Epidermal melanocyte (primary cell): ENCODE measurements around the gene TCF3.

GRCh38 chr19:1651994-1652986, at the start of gene TCF3:
TCF3 (minus strand) TSS chr19:1652615.
- RRBS: 3% methylated on average over 65 of the region's 153 CpGs

DNA sequence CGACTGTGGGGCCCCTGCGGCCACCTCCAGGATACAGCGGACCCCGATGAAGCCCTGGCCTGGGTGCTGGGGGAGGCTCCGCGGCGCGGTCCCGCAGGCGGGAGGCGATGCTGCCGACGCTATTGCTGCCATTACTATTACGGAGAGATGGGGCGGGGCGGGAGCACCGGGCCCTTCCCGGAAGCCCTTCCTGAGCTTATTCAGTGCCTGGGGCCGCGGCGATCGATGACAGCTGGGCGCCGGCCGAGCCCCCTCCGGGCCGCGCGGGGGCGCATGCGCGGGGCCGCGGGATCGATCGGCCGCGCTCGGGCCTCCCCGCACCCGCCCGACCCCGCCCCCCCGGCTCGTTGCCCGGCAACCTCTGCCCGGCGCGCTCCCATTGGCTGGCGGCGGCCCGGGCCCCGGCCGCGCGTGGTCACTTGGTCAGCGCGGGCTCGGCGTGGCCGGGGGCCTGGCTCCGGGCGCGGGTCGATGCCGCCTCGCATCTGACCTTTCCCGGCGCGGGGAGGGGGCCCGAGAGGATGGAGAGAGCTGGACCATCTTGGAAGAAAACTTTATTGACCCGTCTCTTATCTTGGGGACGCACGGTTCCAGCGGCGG, 27.7 kb upstream of the ONECUT3 start:
- RRBS: 3% methylated on average over 38 of the region's 76 CpGs

GRCh38 chr19:1773189-1773726, 20.0 kb downstream of the ONECUT3 start:
- RRBS: no CpG with 5 or more reads among the region's 12 CpGs

GRCh38 chr19:1837248-1838246, 10.7 kb downstream of the REXO1 start:
- RRBS: no CpG with 5 or more reads among the region's 35 CpGs

DNA sequence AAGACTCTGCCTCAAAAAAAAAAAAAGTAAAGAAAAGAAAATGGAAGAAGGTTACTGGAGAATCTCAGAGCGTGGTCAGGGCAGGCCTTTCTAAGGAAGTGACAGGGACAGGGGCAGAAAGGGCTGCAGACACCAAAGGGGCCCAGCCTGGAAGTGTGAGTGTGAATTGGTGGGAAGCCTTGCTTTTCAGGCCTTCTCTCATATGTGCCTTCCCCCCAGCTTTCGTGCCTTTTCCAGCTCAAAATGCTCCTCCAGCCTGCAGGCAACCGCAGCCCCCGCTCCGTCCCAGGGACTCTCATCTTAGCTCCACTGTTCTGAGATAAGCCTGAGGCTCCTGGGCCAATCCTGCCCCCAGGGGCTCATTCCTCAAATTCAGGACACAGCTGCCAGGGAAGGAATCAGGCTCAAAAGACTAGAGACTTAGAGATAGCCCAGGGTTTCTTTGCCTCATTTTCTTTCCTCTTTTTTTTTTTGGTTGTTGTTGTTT, 2.0 kb upstream of the ABHD17A start:
- RRBS: no CpG with 5 or more reads among the region's 5 CpGs

DNA sequence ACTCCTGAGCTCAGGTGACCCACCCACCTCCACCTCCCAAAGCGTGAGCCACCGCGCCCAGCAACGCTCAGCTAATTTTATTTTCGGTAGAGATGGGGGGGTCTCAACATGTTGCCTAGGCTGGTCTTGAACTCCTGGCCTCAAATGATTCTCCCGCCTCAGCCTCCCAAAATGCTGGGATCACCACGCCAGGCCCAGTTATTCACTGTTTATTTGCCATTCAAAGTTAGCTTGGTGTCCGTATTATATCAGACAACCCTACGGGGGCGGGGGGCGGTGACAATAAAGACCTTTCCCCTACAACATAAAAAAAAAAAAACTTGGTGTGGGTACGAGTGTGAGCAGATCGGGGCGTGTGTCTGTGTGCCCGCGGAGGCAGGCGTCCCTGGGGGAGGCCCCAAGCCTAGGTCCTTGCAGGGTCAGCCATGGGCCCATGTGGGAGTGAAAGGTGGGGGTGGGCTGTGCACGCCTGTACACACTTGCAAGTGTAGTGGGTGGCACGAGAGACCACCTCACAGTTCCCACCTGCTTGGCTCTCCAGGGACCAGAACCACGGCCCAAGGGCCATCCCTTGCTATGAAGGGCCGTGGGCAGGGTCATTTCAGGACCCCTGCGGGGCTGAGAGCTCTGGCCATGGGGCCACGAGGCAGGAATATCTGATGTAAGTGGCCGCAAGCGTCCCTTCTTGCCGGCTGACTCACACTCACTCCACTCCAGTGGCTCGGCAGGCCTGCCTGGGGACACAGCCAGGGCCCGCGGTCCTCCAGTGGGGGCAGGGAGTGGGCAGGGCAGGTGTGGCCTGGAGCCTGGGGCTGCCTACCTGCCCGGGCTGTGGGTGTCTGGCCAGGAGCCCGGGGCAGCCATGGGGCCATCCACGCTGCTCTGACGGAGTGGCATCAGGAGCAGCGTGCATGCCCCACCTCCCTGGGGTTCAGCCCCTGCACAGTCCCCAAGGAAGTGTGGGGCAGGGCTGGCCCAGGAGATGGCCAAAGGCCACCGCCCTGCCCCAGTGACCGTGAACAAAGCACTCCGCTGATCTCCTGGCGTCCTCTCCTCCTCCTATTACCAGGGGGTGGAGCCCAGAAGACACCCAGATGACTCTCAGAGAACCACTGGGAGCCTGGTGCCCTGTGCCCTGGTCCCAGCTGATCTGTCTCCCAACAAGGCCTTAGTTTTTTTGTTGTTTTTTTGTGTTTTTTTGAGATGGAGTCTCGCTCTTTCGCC, 8.4 kb upstream of the MKNK2 start:
- RRBS: no CpG with 5 or more reads among the region's 40 CpGs

- RRBS: 5% methylated on average over 4 of the region's 41 CpGs
These were observed 10.8 kb upstream of the MKNK2 start for GRCh38 chr19:2061598-2062538.

DNA sequence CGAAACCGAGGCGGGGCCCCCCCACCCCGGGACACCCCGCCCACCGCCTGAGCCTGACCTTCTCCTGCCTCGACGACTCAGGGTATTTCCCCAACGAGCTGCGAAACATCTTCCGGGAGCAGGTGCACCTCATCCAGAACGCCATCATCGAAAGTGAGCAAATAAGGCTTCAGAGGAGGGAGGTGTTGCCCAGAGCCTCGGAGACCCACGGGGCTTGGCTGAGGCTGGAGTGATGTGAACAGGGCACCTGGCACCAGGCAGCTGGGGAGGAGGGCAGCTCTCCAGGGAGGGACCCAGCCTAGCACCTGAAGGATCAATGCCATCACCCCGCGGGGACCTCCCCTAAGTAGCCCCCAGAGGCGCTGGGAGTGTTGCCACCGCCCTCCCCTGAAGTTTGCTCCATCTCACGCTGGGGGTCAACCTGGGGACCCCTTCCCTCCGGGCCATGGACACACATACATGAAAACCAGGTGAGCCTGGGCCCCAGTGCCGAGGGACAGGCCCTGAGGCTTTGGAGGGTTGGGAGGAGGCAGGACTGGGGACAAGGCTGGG, 704 bp downstream of the IZUMO4 start:
- RRBS: 12% methylated on average over 9 of the region's 22 CpGs

DNA sequence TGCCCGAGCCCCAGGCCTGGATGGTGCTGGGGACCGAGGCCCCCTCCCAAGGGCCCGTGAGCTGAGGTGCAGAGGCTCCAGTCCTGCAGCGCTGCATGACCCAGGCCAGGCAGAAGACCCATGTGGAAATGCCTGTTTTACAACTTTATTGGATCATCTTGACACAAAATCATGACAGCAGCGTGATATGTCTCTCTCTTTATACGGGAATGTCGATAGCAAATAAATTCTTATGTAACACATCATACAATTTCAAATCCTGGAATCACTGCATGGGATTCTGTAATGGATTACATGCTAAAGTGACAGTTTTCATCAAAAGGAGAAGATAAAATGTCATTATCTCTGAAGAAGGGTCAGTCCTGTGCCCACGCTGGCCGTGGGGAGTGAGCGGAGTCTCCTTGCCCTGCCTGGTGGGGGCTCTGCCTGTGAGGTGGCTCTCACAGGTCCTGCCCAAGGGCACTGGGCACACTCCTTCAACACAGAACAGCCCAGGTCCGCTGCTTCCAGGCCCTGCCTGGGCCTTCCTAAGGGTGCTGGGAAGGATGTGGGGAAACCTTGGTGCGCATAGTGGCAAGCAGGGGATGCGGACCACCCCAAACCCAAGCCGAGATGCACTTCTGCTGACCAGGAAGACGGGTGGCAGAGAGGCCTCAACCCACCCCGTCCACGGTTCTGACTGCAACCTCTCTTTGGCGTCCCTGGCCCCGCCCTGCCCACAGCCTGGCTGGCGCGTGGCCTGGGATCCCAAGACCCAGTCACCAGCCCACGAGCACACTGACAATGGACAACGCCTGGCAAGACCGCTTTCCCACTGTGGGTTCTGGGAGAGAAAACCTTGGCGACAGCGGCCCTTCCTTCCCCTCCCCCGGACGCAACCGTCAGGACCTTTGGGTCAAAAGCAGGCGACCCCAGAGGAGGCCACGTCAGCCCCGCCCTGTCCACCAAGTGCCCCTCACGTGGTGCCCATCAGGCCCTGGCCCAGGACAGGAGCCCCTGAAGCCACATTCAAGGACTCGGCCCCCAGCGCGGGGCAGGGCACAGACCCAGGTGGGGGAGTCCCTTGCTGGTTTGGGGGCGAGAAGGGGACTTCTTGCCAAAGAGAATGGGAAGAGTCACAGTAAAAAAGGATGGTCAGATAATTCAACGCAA, 4.5 kb downstream of the IZUMO4 start:
- RRBS: no CpG with 5 or more reads among the region's 38 CpGs

DNA sequence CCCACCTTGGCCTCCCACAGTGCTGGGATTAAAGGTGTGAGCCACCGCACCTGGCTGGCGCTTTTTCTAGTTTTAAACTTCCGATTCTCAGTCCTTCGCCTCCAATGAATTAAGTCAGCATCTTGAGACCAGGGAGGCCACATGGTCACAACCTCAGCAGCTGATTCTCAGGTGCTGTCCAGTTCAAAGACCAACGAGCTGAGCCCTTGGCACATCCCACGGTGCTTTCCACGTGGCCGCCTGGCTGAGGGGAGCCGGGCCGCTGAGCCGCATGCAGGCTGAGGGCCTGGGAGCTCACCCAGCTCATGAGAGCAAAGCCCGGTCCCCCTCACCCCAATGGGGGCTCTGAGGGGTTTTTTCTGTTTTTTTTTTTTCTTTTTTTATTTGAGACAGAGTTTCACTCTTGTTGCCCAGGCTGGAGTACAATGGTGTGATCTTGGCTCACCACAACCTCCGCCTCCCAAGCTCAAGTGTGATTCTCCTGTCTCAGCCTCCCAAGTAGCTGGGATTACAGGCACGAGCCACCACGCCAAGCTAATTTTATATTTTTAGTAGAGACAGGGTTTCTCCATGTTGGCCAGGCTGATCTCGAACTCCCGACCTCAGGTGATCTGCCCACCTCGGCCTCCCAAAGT, 8.9 kb downstream of the AP3D1 start:
- RRBS: 97% methylated on average over 4 of the region's 18 CpGs

- RRBS: no CpG with 5 or more reads among the region's 27 CpGs
These were observed 3.5 kb downstream of the DOT1L start for GRCh38 chr19:2167071-2167754.

DNA sequence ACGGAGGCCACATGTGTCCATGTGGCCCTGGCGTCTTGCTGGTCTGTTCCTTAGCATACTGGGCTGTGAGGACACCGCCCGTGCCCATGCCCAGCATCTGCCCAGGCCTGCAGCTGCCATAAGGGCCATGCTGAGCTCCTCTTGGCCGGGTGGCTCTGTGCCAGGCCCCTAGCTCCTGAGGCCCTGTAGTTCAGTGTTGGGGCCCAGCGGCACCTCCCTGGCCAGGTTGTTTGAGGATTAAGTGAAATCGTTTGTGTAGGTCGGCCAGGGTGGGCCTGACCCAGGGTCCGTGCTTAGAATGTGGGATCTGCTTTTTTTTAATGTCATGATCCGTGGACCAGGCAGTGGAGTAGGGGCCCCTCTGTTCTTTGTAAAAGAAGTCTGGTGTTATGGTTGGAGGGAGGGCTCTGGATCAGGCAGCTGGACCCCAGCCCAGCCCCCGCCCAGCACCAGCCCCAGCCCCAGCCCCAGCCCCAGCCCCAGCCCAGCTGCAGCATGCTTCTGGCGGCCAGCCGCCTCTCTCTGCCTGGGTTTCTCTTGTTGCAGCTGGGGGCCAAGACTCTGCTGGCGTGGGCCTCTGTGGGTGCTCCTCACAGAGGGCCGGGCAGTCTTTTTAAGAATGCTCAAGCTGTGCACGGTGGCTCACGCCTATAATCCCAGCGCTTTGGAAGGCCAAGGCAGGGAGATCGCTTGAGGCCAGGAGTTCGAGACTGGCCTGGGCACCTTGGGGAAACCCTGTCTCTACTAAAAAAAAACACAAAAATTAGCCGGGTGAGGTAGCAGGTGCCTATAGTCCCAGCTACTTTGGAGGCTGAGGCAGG, 17.8 kb downstream of the DOT1L start:
- RRBS: no CpG with 5 or more reads among the region's 21 CpGs

DNA sequence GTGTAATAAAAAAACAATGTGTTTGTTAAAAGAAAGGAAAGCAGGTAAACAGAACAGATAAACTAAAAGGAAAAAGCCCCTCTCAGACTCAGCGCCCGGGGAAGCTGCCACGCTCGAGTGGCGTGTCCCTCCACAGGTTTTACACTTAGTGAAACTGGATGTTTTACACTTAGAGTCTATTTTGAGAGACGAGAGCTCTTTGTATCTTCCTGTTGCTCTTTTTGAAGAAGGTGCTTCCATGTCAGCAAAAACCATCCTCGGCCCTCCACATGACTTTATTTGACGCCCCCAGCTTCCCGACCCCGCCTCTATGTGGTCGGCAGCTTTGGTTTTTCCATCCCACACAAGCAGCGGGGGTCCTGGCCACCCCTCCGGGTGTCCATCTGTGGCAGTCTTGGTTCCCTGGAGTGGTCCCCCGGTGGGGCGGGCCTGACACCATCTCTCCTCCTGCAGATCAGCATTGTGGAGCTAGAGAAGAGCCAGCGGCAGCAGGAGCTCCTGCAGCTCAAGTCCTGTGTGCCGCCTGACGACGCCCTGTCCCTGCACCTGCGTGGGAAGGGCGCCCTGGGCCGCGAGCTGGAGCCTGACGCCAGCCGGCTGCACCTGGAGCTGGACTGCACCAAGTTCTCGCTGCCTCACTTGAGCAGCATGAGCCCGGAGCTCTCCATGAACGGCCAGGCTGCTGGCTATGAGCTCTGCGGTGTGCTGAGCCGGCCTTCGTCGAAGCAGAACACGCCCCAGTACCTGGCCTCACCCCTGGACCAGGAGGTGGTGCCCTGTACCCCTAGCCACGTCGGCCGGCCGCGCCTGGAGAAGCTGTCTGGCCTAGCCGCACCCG, 20.1 kb downstream of the PLEKHJ1 start:
- RRBS: 98% methylated on average over 6 of the region's 40 CpGs

DNA sequence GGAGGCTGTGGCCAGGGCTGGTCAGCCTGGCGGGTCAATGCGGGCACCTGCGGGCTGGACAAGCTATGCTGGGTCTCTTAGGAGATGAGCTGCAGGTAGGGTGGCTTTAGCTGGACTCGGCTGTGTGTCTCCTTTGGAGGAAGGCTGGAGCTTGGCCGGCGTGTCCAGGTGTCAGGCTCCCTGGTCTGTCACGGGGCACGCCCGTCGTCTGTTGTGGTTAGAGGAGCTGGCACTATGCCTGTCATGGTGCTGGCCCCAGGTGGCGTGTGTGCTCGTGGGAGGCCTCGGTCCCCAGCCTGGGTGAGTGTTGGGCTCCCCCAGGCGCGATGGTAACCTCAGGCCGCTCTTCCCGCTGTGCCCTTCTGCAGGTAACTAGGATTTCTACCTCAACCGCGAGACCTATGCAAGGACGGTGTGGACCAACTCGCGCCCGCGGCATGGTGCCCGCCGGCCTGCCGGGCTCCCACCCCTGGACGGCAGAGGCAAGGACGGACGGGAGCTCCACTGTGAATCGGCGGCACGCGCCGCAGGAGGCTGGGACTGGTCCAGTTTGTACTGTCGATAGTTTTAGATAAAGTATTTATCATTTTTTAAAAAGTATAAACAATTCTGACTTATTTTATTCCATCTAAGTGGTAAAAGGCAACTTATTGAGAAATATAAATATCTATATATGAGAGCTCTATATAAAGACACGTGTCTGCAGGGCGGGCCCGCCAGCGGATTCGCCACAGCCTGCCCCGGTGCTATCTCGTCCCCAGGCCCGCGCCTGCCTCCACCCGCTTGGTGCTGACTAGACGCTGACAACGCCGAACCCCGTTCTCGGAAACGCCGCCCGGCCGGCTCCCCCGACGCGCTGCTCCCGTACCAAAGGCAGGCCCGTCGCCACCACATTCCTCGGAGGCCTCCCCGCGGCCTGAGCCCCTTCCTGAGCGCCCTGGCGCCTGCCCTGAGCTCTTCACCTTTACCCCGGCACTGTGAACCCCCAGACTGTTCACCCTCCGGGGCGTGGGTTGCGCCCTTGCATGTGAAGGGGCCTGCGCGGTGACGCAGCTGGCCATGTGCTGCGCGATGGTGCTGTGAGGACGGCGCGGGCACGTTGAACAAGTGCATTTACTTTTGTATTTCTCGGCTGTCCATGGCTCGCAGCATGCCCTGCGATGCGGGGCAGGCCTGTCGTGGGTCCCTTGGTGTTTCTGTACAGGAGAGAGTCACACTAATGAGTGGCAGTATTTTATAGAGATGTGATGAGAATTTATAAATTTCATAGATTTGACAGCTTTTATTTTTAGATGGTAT, 6.3 kb downstream of the PLEKHJ1 start:
- RRBS: 93% methylated on average over 11 of the region's 84 CpGs

- RRBS: 3% methylated on average over 47 of the region's 148 CpGs
These were observed 12.2 kb downstream of the PEAK3 start for GRCh38 chr19:2269392-2270637.

DNA sequence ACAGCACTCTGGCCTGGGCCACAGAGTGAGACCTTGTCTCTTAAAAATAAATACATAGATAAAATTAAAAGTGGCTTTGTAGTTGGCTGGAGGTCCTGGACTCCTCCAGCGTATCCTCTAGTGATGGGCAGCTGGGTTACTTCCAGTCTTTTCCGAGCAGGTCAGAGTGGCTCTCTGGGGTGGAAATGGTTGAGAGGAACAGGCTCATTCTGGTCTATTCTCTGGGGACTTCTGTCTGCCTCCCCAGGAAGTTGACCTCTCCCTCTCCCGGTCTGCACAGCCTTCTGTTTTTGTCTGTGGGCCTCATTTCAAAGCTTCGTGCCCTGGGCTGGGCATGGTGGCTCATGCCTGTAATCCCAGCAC, 10.0 kb downstream of the LSM7 start:
- RRBS: no CpG with 5 or more reads among the region's 4 CpGs

GRCh38 chr19:2337243-2337803, 8.8 kb downstream of the SPPL2B start:
- RRBS: 83% methylated on average over 3 of the region's 31 CpGs

DNA sequence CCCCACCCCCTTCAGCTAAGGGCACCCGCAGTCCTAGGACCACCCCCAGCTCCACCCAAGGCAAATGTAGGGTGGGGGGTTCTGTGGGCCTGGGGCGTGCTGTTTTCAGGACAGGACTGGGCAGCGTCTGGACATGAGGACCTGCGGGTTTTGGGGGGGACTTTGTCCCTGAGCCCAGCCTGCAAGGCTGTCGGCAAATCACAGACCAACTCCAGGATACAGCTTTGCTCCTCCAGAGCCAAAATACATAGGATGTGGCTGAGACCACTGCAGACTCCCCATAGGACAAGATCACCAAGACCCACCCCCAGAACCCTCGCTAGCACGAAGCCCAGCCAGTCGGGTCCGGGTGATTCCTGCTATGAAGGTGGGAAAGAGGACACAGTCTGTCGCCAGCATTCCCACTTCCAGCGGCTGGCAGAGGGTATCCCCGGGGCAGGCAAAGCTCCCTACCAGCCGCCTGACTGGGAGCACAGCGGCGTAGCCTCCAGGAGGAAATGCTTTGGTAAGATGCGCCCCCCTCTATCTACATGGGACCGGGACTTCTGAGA, 1.6 kb upstream of the TIMM13 start:
- RRBS: 54% methylated on average over 6 of the region's 17 CpGs

- RRBS: 0% methylated on average over 9 of the region's 48 CpGs
These were observed 717 bp downstream of the LMNB2 start for GRCh38 chr19:2455977-2456506.

DNA sequence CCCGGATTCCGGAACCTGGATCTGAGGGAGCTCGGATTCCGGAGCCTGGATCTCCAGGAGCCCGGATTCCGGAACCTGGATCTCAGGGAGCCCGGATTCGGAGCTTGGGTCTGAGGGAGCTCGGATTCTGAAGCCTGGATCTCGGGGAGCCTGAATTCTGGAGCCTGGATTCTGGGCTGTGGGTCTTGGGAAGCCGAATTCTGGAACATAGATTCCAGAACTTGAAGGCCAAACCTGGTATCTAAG, 6.4 kb upstream of the LMNB2 start:
- RRBS: no CpG with 5 or more reads among the region's 11 CpGs